AG04449 (cell line): ENCODE measurements around the genes OPN4 and FAM25A.

DNA sequence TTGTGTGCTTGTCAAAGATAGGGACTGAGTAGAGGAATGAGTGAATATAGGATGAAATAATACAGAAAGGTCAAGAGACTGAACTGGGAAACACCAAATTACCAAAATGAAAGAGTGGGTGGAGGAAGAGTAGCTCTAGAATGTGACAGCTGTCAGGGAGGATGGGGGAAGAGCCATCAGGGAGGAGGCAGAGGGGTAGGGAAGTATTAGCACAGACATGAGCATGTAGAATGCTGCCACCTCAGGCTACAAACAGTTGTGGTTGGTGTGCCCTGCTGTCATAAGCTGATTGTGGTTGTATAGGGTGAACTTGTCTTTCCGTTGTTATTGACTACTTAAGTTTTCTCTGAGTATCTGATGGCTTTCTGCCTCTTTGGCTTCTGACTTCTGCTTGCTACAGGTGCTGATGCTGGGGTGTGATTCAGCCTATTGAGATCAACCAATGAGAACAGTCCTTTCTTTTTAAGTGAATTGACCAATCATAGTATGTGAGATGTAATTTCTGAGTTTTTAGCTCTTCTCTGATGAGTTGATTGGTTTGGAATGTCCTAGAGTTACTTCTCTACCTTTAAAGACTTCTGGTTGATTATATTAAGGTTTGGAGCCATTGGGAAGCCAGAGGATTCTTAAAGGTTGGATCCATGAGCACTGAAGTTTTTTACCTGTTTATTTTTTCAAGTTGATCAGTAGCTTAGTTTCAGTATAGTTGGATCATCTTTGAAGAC, 5.7 kb downstream of the CCSER2 start:
- RRBS: no CpG with 5 or more reads among the region's 1 CpG

DNA sequence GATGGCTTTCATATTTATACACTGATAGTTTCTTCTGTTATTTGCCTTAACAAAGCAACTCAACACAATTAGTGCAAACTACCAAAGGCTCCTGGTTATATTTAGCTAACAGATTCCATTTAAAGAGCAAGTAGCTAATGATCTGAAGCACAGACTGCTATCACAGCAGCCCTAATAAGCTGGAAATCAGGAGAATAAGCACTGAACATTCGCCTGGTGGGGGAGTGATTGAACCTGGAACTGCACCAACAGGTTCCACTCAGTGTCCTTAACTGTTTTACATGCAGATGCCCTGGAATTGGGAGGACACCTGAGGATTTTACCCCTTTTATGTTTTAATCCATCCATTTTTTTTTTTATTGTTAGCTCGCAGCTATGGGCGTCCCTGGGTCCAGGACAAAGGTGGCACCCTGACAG, 509.1 kb downstream of the CCSER2 start:
- RRBS: no CpG with 5 or more reads among the region's 3 CpGs

DNA sequence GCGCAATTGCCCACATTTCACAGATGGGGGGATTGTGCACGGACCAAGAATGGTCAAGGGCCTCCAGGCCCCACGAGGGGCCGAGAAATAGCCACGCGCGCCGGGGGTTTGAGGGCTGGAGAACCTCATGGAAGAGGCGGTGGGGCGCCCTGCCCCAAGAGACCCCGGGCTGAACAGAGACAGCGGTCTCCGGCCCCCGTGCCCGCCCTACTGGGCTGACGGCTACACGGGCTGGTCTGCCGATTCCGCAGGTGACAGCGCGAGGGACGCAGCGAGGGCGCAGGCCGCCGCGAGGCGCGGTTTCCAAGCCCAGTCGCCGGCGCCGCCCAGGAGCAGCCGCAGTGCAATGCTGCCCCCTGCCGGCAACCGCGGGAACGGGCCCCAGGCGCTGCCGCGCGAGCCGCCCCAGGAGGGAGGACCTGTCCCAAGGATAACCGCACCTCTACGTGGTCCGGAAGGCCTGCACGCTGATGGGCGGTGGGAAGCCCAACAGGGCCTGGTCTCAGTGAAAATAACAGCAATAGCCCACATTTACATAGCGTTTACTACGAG, 10.5 kb upstream of the GRID1 start:
- RRBS: 4% methylated on average over 18 of the region's 50 CpGs

GRCh38 chr10:86556850-86557095, 35.2 kb upstream of the WAPL start:
- RRBS: no CpG with 5 or more reads among the region's 4 CpGs

GRCh38 chr10:86654393-86654866, at the start of gene OPN4:
OPN4 (plus strand) TSS chr10:86654547.
- RRBS: no CpG with 5 or more reads among the region's 14 CpGs

GRCh38 chr10:86687620-86688377, 19.5 kb downstream of the LDB3 start:
- RRBS: no CpG with 5 or more reads among the region's 8 CpGs

- RRBS: no CpG with 5 or more reads among the region's 8 CpGs
Measured at GRCh38 chr10:86757706-86758035, 1.3 kb downstream of the BMPR1A start.

DNA sequence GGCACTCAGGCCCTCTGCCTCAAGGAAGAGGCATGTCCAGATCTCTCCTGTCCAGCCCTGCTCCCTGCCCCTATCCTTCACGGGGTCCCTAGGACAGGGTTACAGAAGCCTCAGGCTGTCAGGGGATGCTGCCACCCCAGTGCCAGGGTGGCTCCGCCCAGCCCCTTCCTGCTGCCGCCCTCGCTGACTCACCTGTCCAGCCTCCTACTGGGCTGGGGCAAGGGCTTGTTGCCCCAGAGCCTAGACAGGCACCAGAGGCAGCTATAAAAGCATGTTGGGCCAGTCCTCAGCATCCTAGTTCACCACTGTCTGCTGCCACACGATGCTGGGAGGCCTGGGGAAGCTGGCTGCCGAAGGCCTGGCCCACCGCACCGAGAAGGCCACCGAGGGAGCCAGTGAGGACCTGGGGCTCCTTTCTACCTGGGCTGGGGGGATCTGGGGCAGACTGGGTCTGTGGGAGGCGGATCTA, at the start of gene FAM25A:
Gene FAM25A, plus strand, starts transcription at position 292 of the 469 bp plus-strand sequence.
- RRBS: no CpG with 5 or more reads among the region's 10 CpGs

GRCh38 chr10:87059919-87060590, 34.6 kb downstream of the GLUD1 start:
- RRBS: no CpG with 5 or more reads among the region's 5 CpGs

DNA sequence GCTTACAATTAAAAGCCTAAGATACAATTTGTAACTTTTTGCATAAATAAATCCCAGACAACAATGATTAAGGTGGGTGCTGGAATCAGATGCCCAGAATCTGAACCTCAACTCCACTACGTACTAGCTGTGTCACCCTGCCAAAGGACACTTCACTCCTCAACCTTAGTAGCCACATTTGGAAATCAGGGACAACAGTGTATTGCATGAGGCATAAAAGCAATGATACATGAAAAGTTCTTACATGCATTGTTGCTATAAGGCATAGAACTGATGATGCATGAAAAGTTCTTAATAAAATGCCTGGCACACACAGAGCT, 5.5 kb downstream of the GLUD1 start:
- RRBS: no CpG with 5 or more reads among the region's 1 CpG

GRCh38 chr10:87090923-87091893, 3.4 kb downstream of the GLUD1 start:
- RRBS: no CpG with 5 or more reads among the region's 6 CpGs

- RRBS: 1% methylated on average over 10 of the region's 28 CpGs
Measured at GRCh38 chr10:87660085-87660758, 544 bp downstream of the PAPSS2 start.

DNA sequence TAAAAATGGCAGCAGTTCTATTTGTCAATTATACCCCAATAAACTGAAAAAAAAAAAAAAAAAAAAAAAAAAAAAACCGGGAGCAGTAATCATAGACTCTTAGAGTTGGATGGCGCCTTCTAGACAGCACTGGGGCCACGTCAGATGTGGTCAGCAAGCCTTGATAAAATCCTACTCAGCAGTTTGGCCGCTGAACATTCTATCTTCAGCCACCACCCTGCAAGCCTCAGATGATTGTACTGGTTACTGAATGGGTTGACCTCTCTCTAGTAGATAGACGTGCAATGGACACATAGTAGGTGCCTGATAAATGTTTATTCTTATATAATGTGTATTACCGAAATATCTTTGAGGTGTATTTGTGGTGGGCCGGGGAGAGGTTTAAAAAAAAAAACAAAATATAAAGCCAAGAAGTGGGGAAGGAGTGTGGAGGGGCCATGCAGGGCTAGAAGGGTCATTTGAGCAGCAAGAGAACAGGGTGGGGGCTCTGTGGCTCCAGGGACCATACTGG, 1.1 kb downstream of the PAPSS2 start:
- RRBS: no CpG with 5 or more reads among the region's 7 CpGs

- RRBS: no CpG with 5 or more reads among the region's 7 CpGs
Measured at GRCh38 chr10:87701530-87702122, 41.9 kb downstream of the PAPSS2 start.

DNA sequence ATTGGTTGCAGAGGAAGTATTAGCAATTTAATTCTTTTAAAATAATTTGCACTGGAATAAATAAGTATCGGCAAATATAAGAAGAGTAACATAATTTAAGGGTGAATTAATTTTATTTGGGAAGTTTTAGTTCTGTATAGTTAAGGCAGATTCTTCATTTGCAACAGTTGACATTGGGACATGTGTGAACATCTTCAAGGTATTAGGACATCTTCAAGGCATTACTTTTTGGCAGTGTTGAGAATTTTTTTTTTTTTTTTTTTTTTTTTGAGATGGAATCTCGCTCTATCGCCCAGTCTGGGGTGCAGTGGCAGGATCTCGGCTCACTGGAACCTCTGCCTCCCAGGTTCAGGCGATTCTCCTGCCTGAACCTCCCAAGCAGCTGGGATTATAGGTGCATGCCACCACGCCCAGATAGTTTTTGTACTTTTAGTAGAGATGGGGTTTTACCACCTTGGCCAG, 5.6 kb downstream of the PTEN start:
- RRBS: no CpG with 5 or more reads among the region's 6 CpGs

GRCh38 chr10:87955427-87955750, 92.0 kb downstream of the PTEN start:
- RRBS: no CpG with 5 or more reads among the region's 1 CpG

DNA sequence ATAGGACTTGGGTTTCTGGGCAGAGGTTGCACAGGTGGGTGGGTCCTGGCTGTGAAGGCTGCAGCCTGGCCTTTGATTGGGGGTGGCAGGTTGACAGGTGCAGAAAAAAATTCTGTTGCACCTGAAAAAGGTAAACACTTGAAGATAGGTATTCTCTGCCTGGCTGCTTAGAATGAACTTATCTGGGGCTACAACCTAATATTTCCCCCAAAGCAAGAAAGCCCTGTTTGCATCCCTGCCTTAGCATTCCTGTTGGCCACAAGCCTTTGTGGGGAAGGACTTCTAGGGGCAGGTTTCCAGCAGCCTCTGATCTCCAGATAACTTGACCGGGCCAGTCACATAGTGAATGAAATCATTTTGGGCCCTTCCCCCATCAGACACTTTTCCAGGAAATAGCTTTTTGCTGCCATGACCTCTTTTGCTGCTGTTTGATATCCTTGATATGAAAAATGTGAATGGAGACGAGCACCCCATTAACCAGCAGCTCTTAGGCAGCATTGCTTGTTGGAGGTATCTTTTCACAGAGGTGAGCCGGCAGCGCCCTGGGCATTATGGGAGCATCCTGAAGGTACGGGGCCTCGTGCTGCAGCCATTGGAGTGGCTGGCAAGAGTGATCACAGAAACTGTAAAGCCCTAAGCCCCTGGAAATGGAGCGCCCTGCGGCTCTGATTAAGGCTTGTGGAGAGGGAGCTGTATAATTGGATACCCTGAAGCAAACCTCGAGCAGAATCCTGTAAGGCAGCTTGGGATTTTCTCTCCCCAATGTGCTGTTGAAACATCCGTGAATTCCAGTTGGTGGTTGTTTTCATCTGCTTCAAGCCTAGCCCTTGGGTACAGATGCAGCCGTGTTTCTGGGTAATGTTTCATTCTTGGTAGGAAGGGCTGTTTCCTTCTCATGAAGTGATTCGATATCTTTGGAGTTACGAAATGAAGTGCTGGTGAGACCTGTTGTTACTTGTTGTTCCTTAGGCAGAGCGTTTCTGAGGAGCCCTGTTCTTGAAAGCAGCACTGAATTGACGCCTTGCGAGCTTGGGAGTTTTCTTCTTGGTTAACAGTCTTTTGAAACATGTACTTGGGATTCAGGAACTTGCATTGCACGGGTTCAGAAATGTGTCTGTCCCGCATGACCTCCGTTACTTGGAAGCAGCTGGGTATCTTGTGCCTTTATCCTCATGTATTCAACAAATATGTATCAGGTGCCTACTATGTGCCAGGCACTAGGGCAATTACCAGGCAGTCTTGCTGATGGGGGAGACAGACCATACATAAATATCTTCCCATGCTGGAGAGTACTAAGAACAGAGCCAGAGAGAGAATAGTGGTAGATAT, 179.0 kb downstream of the PTEN start:
- RRBS: no CpG with 5 or more reads among the region's 19 CpGs

DNA sequence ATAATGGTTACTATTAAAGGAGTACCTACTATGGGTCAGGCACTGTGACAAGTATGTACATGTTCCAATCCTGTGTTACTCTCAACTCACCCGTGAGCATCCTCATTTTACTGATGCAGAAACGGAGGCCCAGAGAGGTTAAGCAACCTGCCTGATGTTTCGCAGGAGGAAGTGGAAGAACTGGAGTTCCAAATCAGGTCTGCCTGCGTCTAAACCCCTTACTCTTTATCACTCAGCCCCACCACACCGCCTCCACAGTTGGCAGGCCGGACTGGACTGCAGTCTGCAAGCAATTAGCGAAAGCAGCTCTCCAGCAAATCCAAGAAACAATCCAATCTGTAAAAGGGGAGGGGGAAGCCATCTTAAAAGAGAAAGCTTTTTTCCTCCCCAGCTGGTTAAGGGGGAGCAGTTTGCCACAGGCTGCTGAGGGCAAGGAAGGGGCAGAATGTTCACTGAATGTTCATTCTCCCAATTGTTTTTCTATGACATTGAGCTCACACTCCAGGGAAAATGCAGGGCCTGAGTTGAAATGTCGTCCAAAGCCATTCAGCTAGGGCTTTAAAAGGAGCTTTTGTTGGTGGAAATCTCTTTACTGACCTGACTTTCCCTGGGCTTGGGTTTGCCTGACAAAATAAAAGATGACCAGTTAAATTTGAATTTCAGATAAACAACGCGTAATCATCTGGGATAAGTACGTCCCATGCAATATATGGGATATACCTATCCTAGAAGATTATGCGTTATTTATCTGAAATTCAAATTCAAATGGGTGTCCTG, 350.0 kb downstream of the RNLS start:
- RRBS: no CpG with 5 or more reads among the region's 12 CpGs

DNA sequence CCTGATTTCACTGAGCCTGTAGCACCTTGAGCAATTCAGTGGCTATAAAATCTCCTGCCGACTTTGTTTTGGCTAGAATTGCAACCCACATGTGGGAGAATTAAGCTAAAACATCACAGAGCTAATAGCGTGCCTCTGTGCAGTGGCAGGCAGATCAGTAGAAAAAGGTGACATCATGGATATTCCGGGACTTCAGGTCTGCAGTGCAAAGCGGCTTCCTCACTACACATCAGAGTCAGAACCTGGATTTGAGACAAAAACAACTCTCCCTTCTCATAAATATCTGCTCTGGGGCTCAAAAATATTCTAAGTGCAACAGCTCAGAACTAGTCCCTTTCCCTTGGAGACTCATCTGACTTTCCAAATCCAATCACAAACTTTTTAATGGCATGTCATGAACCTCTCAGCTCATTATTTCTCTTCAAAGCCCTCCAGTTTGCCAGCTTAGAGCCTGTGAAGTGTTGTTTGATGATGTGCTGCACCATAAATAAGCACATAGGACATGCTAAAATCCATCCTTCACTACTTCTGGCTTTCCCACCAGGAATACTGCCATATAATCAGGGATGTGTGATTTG, 337.1 kb downstream of the RNLS start:
- RRBS: no CpG with 5 or more reads among the region's 4 CpGs

DNA sequence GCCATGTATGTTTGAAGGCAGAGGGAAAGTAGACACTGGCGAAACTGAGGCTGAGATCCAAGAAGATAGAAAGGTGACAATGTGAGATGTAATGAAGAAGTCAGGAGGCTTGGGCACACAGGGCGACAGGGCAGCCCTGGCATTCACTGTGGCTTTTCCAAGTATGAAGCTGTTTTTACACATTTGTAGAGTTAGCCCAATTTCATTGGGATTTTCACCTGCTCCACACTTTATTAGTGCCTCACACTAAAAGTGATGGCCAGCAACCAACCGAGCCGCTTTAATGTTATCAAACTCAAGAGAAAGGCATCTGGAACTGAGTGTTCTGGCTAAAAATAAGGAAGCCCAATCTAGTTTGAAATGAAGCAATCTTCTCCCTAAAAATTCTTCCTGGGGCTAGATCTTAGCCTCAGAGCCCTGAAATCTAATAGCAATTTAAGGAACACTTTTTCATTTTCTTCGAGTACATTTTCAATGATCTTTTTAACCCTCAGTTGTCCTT, 108.1 kb downstream of the RNLS start:
- RRBS: no CpG with 5 or more reads among the region's 5 CpGs